Peyer's patch (tissue), 4 donors: Measurements from ENCODE around the genes ASCC2 and HORMAD2.

DNA sequence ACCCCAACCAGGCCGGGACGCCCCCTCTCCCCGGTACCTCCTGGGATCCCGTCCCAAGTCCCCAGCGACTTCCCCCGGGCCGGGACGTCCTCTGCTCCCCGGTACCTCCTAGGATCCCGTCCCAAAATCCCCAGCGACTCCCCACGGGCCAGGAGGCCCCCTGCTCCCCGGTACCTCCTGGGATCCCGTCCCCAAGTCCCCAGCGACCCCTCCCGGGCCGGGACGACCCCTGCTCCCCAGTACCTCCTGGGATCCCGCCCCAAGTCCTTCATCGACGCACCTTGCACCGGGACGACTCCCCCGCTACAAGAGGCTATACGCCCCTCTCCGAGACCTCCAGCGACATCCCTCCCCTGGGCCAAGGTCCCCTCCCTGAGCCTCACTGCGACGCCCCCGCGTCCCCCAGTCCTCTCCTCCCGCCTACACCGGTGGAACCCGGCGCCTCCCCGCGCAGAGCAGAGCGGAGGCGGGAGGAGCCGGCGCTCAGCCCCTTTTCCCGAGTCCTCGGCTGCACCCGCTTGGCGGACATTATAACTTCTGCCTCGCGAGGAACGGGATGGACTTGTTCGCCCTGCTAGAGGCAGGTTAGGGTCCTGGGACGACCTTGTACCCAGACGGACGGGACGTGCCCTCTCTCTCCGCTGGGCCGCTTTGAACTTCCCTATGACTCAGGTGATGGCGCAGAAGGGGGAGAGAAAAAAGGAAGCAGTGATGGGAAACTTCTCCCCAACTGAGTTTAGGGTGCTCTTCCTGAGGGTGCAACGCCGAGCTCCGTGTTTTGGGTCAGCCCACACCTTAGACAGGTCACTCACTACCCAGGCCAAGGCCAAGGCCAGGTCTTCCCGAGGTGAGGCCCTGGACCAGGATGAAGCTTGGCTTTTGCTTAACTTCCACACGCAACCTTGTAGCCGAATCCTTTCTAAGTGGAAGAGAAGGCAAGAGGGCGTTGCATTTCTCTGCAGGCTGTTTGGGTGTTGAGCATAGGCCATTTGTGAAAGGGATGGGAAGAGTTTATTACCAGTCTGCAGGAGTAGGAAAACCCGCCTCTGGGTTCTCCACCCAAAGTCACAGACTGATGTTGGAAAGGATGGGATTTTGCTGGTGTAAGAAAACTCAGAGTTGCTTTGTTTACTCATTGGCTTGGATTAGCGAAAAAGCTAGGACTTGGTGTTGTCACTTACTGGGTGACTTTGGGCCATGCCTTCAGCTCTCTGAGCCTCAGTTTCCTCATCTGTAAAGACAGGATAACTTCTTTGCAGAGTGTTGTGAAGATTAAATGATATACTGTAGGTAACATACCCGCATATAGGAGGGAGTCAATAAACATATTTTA, 1.2 kb downstream of the KREMEN1 start:
- PRO-cap = bidirectional peak, plus-strand start at position 453 of the sequence, minus-strand start at position 424 of the sequence; unidirectional peak, minus-strand start at position 506 of the sequence; unidirectional peak, minus-strand start at position 1,074 of the sequence
- RAMPAGE, long total RNA, 4 experiments = no peak in any of the 4 experiments

GRCh38 chr22:29145386-29146151, 60.1 kb upstream of the EMID1 start:
- PRO-cap = no peak
- RAMPAGE, long total RNA, 4 experiments = start-site peak on the plus strand in 1 of 4 experiments, at chr22:29145750-29146356 at its widest, 14 reads per replicate

DNA sequence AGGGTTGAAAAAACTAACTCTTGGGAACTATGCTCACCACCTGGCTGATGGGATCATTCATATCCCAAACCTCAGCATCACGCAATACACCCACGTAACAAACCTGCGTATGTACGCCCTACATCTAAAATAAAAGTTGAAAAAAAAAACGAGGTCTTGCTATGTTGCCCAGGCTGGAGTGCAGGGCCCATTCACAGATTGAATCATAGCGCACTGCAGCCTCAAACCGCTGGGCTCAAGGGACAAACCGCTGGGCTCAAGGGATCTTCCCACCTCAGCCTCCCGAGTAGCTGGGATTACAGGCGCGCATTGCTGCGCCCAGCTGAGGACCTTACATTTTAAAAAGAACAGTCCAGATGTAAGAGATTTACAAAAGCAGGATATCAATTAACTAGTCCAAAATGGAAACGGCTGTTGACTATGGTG, 41.9 kb upstream of the EMID1 start:
- PRO-cap = no peak
- RAMPAGE, long total RNA, 4 experiments = no peak in any of the 4 experiments

DNA sequence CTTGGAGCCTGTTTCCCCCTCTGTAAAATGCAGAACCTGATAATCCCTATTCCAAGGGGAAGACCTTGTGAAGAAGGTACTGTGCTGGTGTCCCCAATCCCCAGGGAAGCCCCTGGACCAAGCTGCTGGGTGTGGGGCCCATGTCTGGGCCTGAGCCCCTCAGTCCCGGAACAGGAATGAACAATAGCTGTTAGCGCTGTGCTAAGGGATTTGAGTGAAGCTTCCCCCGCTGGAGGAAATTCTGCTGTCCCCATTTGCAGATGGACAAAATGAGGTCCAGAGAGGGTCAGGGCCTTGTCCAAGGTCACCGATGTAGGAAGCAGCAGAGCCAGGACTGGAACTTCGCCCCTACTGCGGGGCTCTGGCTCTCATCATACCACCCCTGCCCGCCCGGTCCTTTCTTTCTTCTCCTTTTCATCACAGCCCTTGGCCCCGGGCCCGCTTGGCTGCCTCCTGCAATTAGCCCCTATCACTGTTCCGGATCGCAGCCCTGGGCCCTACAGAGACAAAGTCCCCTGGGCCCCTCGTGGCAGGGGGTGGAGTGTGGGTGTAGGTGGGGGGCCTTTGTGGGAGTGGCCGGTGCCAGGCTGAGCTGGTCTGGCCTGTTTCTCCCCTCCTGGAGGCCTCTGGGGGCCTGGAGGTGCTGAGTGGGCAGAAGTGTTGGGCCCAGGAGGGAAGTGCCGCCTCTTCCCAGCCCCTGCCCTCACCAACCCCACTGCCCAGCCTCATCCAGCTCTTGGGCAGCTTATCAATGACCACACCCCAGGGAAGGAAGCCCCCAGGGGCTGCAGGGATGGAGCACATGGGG, 3.2 kb downstream of the EMID1 start:
- PRO-cap = no peak
- RAMPAGE, long total RNA, 4 experiments = no peak in any of the 4 experiments

- PRO-cap = no peak
- RAMPAGE, long total RNA, 4 experiments = no peak in any of the 4 experiments
These were observed 922 bp downstream of the EWSR1 start for GRCh38 chr22:29269074-29269305.

DNA sequence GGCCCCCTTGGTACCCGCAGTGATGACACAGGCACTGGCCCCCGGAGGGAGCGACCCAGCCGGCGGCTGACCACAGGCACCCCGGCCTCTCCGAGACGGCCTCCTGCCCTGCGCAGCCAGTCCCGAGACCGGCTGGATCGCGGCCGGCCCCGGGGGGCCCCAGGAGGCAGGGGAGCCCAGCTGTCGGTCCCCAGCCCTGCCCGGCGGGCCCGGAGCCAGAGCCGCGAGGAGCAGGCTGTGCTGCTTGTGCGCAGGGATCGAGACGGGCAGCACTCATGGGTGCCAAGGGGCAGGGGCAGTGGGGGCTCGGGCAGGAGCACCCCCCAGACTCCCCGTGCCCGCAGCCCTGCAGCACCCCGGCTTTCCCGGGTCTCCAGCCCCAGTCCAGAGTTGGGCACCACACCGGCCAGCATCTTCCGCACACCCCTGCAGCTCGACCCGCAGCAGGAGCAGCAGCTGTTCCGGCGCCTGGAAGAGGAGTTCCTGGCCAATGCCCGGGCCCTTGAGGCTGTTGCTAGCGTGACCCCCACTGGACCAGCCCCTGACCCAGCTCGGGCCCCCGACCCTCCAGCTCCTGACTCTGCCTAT, 3.9 kb downstream of the RASL10A start:
- PRO-cap = no peak
- RAMPAGE, long total RNA, 4 experiments = no peak in any of the 4 experiments

DNA sequence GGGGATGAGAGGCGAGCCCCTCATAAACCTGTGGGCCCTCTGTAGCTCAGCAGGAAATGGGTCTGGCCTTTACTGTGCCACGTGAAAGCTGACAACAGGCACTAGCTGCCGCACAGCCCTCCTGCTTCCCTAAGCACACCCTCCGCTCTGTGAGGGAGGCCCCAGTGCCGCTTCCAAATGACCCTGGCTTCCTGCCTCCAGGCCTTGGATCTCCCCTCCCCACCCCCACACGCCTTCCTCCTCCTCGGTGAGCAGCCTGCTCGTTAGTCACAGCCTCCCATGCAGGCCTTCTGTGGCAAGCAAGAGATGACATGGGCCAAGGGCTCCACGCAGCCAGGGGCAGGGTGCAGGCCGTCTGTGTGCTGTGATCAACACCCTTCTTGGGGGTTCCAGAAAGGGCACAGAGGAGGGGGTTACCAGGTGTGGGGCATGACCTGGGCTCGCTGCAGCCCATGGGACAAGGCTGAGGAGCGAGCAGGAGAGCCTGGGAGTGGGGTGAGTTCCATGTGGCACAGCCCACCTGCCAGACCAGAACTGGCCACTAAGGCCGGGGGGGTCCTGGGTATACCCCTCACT, 15.3 kb upstream of the RASL10A start:
- PRO-cap = no peak
- RAMPAGE, long total RNA, 4 experiments = no peak in any of the 4 experiments

DNA sequence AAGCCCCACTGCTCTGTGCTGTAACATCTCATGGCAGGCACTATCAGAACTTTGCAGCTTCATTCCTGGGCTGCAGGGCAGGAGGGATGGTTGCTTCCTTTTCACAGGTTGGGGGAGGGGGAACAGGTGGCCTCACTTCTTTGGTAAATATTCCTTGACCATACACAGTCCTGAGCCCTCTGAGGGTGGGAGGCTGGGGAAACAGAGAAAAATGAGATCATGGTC, 1.0 kb downstream of the NIPSNAP1 start:
- PRO-cap = no peak
- RAMPAGE, long total RNA, 4 experiments = no peak in any of the 4 experiments

GRCh38 chr22:29805867-29806454, 32.1 kb downstream of the ASCC2 start:
- PRO-cap = no peak
- RAMPAGE, long total RNA, 4 experiments = no peak in any of the 4 experiments

DNA sequence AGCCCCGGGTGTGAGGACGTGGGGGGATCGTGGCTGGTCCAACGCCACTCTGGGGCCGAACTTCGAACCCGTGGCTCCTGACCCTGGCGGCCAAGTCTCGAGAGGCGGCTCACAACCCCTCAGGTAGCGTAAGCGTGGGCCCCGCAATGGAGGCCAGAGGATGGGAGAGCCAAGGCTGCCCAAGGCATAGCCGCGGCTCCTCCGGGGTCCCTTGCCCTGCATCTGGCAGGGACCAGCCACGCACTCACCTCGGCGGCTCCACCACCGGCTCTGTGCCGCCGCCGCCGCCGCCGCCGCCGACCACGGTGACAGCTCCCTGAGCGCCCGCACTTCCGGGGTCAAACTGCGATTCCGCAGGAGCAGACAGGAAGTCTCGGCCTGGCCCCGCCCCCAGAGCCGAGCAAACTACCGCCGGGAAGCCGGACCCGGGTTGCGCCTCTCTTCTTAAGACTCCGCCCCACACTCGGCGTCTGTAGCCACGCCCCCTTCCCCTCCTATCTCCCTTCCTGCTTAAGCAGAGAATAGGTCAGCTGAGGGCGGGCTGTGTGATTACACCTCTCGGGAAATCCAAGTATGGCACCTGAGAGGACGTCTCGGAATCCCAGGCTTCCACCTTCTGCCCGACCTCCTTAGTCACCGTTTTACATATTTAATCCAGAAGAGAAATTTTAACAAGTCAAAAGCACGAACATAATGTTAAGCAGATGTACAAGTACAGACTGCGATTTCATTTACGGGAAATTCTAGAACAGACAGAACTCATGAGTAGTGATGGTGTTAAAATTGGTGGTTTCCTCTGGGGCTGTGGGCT, at the start of gene ASCC2:
TSS of gene ASCC2 (minus strand) at position 345 of the 811 bp plus-strand sequence.
- PRO-cap = bidirectional peak, plus-strand start at position 524 of the sequence, minus-strand start at position 326 of the sequence
- RAMPAGE, long total RNA, 4 experiments = start-site peak on the minus strand in 4 of 4 experiments, centred at positions 311 to 331 of the sequence, 72 to 164 reads per replicate

- PRO-cap = no peak
- RAMPAGE, long total RNA, 4 experiments = no peak in any of the 4 experiments
These were observed 19.8 kb downstream of the MTMR3 start for GRCh38 chr22:29902745-29903290.

DNA sequence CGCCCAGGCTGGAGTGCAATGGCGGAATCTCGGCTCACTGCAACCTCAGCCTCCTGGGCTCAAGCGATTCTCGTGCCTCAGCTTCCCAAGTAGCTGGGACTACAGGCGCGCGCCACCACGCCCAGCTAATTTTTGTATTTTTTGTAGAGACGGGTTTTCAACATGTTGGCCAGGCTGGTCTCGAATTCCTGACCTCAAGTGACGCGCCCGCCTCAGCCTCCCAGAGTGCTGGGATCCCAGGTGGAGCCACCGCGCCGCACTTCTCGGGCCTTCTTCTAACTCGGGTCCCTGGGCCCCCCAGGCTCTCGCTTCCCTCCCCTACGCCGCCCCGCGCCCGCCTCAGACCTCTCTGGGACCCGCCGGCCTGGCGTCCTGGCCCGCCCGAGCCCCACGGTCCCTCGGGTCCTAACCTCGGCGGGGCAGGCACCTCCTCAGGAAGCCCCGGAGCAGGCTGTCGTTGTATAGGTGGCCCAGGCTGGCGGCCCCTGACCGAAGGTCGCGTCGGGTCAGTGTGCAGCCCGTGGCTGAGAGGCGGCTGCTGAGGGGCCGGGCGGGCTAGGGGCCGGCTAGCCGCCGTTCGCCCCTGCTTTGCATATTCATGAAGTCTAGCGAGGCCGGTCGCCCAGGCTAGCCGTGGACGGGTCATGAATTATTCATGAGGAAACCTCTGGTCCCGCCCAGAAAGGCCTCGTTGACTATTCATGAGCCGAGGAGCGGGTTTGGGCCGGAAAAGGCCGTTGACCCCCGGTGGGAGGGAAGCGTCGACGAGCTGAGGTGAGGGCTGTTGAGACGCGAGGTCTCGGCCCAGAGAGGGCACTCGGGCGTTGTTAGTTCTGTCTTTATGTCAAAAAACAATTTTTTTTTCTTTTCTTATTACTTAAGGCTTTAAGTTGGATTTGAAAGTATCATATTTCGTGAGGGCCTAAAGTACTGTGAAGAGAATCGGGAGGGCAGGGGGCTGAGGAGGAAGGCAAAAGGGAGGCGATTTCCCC, at the start of gene HORMAD2:
TSS of gene HORMAD2 (plus strand) at position 747 of the 992 bp plus-strand sequence.
- PRO-cap = no peak
- RAMPAGE, long total RNA, 4 experiments = no peak in any of the 4 experiments

GRCh38 chr22:30182390-30182695, 64.2 kb downstream of the LIF start:
- PRO-cap = no peak
- RAMPAGE, long total RNA, 4 experiments = no peak in any of the 4 experiments

- PRO-cap = no peak
- RAMPAGE, long total RNA, 4 experiments = no peak in any of the 4 experiments
These were observed 5.0 kb downstream of the LIF start for GRCh38 chr22:30241401-30242086.

- PRO-cap = no peak
- RAMPAGE, long total RNA, 4 experiments = no peak in any of the 4 experiments
These were observed 288 bp upstream of the LIF start for GRCh38 chr22:30246982-30247112.

DNA sequence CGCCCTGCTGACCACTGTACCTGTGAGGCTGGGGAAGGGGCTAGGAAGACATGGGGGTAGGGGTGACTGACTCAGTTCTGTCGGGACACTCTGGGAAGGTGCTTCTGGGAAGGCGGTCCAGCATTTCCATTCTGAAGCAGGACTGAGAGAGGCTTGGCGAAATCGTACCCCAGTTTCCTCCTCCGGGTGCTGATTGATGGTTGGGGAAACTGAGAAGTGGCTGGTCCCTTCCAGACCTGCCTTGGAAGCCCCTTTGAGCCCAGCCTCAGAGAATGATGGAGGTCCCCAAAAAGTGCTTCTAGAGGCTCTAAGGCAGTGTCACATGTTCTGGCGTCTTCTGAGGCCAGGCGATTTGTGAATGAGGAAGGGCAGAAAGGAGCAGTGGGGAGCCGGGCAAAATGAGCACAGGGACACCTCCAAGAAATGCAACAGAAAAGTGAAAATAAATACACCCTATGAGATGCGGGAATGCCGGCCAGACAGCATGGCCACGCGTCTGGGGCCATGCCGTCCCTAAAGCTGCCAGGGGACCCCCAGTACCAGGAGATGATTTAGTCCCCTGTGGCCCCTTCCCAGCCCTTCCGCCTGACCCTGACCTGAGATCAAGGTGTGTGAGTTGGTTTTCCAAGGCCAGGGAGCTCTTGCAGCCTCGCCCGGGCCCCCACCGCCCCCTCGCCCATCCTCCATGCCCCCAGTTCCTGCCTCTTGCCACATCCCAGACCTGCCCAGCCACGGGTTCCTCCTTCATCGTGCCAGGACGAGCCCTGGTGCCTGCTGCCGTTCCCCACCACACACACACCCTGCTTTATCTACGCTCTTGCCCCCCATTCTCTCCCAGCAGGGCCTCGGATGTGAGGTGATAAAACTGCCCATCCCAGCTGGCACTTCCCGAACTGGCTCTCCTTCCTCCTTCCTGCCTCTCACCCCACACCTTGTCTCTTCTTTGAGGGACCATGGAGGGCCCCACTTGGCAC, 1.2 kb upstream of the LIF start:
- PRO-cap = no peak
- RAMPAGE, long total RNA, 4 experiments = no peak in any of the 4 experiments

DNA sequence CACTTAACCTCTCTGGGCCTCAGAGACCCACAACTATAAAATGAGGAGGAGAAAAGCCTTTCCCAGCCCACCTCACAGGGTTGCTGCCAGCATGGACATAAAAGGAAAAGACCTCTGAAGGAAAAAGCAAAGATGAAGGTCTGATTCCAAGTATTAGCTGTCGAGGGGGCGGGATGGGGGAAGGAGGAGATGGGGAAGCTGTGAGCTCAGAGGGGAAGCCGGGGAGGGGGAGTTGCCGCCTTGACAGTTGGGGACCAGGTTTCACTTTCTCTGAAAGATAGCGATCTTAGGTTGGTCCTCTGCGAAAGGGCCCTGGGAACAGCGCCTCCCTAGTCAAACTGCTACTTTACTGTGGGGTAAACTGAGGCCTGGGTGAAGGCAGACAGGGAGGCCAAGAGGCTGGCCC, 942 bp upstream of the OSM start:
- PRO-cap = no peak
- RAMPAGE, long total RNA, 4 experiments = no peak in any of the 4 experiments

DNA sequence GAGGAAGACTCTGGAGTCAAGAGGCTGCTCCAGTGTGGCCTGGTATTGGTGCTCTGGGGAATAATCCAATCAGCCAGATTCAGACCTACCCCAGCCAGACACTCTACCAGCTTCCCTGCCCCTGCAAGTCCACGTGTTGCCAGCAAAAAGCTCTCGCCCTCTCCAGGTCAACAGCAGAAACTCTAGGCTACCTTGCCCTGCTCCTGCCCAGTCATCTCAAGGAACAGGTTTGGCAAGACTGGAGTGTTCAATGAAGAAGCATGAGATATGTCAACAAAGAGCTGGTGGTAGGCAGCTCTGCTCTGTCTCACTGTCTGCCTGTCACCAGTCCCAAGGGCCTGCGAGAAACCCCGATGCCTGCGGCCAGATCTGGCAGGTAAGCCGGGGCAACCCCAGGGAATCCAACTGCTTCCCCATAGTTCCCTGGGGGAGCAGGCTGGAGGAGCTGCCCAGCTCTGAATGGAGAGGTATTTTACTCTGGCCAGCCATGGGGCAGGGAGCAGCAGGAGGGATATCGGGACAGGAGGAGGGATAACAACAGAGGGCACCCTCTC, 9.1 kb upstream of the CASTOR1 start:
- PRO-cap = no peak
- RAMPAGE, long total RNA, 4 experiments = no peak in any of the 4 experiments

DNA sequence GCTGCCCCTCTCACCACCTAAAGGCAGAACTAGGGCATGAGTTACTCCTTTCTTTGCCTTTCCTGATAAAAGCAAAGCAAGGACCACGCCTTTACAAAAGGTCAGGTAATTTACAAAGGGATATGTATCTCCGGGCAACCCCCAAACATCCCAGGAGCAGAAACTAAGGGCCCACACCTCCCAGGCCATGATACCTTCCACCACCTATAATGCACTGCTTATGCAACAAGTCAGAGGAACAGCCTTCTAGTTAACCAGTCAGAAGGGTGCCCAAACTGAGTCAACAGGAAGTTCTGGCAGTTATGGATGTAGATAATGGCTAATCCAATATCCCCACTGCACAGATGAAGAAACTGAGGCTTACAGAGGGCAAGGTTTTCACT, 16.6 kb upstream of the CASTOR1 start:
- PRO-cap = no peak
- RAMPAGE, long total RNA, 4 experiments = no peak in any of the 4 experiments

- PRO-cap = bidirectional peak, plus-strand start at chr22:30325338, minus-strand start at chr22:30325188
- RAMPAGE, long total RNA, 4 experiments = no peak in any of the 4 experiments
These were observed 1.7 kb downstream of the TBC1D10A start for GRCh38 chr22:30324953-30325623.